Ishikawa (cell line): ENCODE measurements around a stretch of chr10.

DNA sequence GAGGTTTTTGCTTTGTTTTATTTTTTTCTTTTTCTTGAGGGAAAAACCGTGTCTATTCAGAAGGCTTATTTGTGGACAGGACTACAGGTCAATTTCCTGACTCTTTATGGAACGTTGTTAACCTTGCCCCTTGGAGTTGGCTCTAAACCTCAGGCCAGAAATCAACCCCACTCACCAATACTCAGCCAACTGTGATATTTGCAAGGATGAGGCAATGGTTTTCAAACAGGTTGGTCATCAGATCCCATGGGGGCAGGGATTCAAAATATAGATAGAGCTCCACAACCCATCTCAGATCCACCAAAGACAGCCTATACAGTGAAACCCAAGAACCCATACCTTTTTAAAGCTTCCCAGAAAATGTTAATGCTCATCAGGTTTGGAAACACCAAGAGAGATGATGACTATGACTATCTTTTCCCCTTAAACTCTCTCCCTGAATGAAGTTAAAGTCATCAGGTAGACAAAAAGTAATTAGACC is 10.1 kb downstream of the PDLIM1 start:
- RRBS: no CpG with 5 or more reads among the region's 2 CpGs

DNA sequence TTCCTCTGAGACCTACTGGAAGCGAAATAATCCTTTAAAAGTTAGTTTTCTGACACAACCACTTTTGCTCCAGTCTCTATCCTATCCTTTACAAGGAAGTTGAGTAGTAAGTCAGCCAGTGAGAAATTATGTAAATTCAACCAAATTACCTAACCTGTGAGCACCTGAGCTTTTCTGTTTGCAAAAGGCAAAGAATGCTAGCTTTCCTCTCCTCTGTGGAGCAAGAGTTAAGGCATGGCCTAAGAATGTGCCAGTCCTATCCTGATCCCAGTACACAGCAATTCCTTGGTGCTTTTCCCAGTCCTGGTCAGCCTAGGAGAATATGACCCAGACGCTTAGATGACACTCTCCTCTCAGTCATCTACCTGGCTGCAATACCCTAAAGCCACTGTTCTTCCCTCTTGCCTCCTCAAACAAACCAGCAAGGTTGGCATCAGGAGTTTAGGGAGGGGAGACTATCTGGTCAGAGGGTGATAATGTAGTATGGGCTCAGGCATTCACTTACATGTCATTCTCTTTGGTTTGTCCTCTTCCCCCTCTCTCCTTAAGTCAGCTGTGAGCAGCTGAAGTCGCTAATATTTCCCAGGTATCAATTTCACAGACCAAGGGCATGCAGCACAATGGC is 4.1 kb downstream of the PDLIM1 start:
- RRBS: no CpG with 5 or more reads among the region's 3 CpGs

DNA sequence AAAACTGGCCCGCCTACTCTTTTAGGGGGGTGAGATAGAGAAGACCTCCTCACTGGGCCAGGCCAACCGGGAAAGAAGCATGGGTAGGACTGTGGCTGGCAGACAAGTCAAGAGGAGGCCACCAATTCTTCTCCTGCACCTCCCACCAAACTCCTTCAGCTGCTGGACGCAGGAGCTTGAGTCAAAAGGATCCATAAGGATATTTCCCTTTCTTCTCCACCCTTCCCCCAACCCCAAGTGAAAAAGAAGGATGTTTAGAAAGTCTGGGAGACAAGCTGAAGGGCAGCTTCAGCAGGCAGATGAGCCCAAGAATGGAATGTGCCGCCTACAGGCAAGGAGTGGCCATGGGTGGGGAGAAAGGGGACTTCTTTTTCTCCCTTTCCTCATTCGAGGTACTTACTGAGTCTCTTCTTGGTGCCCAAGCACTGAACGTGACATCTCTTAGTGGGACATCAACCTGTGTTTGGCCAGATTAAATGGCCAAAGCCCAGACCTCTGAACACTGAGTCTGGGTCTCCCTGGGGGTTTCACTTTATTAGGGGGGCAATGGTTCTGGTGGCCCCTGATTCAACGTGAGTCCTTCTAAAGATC is 1.2 kb downstream of the PDLIM1 start:
- RRBS: no CpG with 5 or more reads among the region's 7 CpGs

DNA sequence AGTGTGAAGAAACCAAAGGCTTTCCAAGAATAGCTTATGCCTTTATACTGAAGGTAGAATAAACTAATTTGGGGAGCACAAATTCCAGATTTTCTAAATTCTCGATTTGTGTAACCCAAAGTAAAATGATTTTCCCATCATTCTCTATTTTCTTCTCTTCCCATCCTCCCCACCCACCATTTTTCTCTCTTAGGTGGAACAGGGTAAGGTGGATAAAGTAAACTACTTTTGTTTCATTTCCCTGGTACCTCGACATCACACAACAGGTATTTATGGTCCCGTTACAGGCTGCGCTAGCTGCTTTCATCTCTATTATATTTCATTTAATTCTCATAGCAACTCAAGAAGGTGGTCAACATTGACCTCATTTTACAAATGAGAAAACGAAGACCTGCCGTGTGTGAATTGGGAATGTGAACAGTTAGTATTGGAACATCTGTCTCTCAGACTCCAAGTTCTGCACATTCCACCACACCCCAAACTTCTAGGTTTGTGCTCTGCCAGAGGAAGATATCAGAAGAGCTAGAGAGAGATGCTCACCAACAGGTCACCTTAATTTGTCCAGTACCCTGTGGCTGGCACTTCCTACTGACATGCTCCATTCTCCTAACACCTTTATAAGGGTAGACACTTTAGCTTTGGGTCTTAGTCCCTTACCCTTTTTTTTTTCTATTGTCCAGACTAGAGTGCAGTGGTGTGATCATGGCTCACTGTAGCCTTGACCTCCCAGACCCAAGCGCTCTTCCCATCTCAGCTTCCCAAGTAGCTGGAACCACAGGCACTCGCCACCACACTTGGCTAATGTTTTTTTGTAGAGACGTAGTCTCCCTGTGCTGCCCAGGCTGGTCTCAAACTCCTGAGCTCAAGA is 38.0 kb upstream of the PDLIM1 start:
- RRBS: no CpG with 5 or more reads among the region's 9 CpGs

DNA sequence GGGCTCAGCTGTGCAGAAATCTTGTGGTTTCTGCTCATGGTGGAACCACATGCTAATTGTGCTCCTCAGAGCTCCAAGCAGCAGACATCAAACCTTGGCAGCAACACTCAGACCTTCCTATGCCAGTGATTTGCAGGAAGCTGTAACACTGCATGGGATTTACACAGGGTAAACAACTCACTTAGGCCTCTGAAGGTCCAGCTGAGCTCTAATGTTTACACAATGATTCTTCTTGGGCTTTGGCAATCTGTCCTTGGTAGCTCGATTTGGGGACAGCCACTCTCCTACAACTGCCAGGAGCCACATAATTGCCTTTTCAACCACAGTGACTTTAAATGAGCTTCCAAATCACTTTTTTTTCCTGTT is 97.7 kb upstream of the PDLIM1 start:
- RRBS: no CpG with 5 or more reads among the region's 1 CpG

DNA sequence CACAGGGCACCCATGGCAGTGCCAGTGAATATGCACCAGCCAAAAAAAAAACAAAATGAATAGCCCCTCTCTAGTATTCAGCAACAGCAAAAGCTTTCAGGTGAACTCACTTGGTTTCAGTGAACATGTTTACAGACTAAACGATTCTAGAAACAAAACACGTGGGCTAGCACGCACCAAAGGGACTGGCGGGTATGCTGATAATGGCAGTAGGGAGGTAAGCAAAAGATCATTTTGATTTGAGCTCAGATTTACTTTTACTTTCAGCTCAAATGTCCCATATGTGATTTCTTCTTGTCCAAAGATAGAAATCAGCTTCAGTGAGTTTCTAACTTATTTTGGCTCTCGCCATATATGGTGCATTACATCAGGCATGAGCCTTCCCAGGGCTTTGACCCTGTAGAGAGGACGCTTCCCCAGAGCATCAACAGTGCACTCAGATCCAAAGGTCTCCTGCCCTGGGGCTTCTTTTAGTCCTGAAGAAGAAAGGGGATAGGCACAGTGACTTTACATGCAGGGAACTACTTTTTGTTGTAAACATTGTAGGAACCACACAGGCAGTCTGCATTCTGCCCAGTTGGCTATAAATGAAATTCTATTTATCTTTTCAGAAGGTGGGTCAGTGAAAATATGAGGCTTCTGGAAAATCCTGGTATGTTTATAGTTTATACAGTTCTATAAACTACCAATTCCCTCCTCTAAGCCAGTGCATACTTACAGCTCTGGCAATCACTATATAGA is 128.6 kb upstream of the PDLIM1 start:
- RRBS: no CpG with 5 or more reads among the region's 6 CpGs

- RRBS: no CpG with 5 or more reads among the region's 20 CpGs
These were observed 128.0 kb downstream of the SORBS1 start for GRCh38 chr10:95432910-95433898.

- RRBS: no CpG with 5 or more reads among the region's 7 CpGs
These were observed 123.5 kb downstream of the SORBS1 start for GRCh38 chr10:95437532-95438143.

DNA sequence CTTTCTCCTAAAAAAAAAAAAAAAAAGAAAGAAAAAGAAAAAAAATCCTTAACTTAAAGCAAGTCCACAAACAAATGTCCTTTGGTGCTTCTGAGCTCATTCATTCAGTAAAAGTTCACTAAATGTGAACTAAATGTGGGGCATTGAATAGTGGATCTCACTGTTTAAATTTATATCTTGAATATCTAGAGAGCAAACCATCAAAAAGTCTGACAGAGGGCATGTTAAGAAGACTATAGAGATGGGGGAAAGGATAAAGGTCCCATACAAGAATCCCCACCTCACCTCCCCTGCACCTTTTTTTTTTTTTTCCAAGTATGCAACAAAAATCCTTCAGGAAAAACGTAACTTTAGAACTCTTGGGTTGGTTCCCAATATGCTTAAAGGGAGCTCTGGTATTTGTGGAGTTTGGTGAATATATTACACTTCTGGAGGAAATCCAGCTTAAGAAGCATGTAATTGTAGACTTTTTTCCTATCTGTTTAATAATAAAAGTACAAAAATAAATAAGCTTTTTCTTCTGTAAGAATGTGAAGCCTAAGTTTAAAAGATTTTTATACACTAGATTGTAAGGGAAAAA is 102.5 kb downstream of the SORBS1 start:
- RRBS: no CpG with 5 or more reads among the region's 1 CpG

- RRBS: no CpG with 5 or more reads among the region's 6 CpGs
These were observed 89.5 kb downstream of the SORBS1 start for GRCh38 chr10:95471489-95472232.

DNA sequence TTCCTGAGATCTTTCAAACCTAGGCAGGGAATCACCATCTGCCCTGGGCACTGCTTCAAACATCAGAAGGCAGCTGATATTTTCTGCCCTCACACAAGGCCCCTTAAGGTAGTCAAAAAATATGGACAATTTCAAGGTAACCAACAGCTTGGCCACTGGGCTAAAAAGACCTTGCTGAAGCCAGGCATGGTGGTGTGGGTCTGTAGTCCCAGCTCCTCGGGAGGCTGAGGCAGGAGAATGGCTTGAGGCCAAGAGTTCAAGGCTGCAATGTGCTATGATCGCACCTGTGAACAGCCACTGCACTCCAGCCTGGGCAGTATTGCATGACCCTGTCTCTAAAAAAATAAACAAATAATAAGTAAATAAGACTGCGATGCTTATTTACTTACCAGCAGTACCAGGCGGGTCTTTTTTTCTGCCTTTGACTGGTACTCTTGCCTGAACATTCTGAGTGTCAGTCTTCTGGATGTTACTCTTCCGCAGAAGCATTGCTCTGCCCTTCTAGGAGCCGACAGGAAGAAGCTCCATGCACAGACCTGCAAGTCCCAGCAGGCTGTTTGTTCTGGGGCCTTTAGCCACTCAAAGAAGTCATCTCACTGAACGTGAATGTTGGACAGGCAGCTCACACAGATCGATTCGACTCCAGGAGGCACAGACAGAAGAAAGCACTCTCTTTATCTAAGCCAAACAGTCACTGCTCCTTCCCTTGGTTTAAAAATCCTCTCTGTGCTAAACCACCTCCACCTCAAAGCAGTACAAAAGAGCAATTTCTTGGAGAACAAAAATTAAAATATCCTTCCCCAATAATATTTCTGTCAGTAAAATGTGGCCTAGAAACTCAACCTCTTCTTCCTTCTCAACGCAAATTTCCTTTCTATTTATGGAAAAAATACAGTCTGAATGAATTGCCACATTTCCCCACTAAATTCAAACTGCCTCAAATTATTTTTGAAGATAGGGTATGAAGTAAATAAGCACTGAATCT is 59.5 kb downstream of the SORBS1 start:
- RRBS: no CpG with 5 or more reads among the region's 10 CpGs

DNA sequence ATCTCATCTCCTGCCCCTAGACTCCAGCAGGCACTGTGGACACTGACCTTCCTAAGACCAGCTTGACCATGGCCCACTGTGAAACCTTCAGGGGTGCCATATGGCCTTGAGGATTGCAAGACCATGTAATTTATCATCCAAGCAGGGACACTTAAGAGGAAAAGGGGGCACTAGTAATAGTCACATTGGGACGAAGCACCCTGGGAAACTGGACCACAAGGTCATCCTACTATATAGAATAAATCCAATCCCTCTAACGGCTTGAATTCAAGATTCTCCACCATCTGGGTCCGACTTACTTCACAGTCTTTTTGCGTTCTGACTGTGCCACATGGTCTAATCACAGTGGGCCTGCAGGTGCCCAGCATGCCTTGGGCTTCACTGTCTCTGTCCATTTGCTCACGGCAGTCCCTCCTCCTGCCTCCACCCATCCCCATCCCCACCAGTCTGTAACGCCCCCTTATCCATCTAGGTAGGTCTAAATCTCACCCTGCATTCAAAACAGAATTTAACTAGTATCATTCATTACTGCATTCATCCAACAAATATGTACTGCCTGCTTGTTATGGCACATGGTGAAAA is 24.4 kb downstream of the SORBS1 start:
- RRBS: no CpG with 5 or more reads among the region's 6 CpGs

DNA sequence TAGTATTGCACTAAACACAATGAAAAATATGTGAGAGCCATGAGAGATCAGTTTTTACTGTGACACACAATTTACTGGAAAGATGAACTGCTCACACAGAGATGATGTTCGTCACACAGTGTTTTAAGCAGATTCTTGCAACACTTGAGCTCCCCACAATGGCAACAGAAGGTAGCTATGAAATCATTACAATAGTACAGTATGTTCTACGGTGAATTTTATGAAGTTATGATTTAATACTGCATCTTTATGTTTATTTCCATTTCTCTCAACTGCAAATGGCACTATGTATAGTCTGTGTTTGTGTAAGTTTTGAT is 27.4 kb upstream of the ENTPD1 start:
- RRBS: no CpG with 5 or more reads among the region's 2 CpGs

GRCh38 chr10:95784061-95784846 is 28.3 kb downstream of the ENTPD1 start:
- RRBS: no CpG with 5 or more reads among the region's 2 CpGs

- RRBS: no CpG with 5 or more reads among the region's 8 CpGs
These were observed 41.6 kb downstream of the BLNK start for GRCh38 chr10:96229550-96230344.

DNA sequence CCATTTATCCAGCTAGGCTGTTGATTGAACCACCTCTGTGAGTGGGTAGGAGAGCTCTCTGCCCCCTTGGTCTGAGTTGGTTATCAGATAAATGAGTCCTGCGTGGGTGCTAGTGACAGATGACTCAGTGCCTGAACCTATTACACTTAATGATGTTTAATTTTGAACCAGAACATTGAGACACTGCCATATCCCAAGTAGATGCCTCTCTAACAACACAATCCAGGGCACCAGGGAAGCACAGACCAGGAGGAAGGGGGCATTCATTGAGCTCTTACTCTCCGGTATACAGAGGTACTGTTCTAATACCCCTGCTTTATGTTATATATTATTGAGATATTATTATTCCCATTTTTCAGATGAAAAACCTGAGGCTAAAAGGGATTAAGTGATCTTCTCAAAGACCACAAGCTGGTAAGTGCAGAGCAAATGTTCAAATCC is 9.3 kb downstream of the BLNK start:
- RRBS: no CpG with 5 or more reads among the region's 2 CpGs

DNA sequence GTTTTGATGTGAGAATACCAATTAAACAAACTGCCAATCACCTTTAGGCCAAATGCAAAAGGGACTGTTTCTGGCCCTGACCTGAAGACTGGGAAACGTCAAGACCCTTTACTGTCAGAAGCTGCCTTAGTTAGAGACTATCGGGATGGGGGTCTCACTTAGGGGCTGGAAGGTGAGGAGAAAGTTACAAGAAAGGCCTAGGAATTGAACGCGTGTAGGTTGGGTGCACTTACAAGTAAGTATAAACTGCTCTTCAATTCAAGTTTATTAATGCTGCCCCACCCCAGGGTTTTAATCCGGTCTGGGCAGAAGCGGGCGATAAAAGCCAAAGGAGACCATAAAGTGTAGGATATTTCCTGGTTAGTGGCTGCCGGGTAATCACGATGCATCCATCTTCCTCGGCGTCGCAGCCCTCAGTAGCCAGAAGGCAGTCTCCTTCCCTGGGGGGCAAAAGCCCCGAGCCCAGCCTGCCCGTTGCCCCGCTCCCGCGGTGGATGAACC is 840 bp downstream of the TM9SF3 start:
- RRBS: 3% methylated on average over 4 of the region's 17 CpGs

DNA sequence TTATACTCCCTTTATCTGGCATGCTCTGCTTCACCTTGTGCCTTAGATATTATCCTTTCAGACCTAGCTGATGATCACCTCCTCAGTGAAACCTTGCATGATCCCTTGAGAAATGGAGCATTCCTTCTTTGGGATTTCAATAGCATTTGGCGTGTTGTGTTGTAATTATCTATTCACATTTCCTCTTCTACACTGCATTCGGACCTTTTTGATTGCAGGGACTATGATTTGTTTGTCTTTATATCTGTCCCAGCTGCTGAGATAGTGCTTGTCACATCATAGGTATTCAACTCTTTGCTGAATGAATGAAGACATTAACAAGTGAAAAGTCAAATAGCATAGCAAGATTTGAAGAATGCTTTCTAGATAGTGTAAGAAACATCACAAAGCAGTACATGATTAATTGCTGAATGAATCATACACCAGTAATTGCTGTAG is 1.9 kb upstream of the TM9SF3 start:
- RRBS: no CpG with 5 or more reads among the region's 2 CpGs

- RRBS: no CpG with 5 or more reads among the region's 2 CpGs
These were observed 12.2 kb upstream of the TM9SF3 start for GRCh38 chr10:96599040-96599325.

GRCh38 chr10:96637617-96638173 is 50.9 kb upstream of the TM9SF3 start:
- RRBS: no CpG with 5 or more reads among the region's 5 CpGs